ENCODE results near the genes MISP and MED16.

DNA sequence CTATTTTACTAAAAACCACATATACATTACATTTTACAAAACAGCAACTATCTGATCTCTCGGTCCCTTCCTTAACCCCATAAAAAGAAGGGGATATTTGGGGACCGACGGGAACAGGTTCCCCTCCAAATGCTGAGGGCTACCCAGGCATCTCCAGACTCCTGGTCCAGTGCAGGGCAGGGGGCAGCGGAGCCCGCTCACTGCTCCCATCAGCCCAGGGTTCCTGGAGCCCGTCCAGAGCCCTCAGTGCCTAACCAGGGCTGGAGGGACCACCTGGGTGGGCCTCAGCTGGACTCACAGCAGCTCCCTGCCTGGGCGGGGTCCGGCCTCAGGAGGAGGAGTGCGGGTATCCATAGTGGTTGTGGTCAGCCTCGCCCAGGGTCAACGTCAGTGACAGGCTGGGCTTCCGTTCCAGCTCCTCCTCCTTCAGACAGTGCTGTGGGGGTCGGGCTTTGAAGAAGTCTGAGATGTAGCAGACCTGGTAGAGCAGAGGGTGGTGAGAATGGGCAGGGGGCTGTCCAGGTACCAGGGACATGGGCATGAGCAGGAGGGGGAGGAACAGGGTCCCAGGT is 10.1 kb downstream of the PLPP2 start:
- RRBS: no CpG with 5 or more reads among the region's 13 CpGs

DNA sequence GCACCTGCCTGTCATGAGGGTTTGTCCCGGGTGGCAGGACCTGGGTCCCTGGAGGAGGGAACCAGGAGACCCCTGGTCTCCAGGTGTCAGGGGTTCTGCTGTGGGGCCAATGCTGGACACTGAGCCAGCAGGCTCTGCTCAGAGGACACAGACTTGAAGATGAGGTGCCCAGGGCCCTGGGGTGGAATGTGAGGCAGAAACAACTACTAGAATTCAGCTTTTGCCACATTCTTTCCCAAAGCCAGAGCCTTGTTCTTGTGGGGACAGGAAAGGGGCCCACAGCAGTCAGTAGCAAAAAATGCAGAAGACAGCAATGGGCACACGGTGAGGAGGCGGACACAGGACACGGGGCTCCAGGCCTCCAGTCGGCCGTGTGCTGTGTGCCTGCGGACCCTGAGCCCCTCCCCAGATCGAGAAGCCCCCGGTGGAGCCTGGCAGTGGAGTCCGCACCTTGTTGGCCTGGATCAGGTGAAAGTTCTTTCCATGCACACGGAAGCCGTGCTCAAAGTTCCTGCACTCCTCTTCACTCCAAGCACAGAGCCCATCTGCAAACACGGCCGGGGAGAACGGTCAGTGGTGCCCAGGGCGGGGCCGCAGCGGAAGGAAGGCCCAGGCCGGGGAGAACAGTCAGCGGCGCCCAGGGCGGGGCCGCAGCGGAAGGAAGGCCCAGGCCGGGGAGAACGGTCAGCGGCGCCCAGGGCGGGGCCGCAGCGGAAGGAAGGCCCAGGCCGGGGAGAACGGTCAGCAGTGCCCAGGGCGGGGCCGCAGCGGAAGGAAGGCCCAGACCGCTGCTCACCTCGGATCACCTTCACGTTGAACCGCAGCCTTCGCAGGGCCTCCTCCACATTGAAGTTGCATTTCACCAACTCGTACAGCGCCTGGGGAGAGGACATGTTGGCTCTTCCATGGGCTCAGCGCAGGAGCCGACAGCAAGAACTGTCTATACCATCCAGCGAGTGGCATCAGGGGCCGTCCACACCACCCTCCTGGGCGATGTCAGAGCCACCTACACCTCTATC is 20.5 kb upstream of the PLPP2 start:
- RRBS: no CpG with 5 or more reads among the region's 48 CpGs

DNA sequence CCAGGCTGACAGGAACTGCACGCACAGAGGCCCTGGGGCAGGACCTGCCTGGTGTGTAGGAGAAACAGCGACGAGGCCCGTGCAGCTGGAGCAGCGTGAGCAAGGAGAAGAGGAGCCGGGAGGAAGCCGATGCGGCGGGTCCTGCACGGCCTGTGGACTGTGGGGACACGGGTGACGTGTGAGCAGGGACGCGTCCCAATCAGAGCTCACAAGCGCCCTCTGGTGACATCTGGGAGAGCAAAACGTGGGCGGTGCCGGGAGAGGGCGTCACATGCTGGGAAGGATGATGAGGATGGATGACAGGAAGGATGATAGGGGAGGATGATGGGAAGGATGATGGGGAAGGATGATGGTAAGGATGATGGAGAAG is 5.3 kb upstream of the ODF3L2 start:
- RRBS: 0% methylated on average over 5 of the region's 19 CpGs

DNA sequence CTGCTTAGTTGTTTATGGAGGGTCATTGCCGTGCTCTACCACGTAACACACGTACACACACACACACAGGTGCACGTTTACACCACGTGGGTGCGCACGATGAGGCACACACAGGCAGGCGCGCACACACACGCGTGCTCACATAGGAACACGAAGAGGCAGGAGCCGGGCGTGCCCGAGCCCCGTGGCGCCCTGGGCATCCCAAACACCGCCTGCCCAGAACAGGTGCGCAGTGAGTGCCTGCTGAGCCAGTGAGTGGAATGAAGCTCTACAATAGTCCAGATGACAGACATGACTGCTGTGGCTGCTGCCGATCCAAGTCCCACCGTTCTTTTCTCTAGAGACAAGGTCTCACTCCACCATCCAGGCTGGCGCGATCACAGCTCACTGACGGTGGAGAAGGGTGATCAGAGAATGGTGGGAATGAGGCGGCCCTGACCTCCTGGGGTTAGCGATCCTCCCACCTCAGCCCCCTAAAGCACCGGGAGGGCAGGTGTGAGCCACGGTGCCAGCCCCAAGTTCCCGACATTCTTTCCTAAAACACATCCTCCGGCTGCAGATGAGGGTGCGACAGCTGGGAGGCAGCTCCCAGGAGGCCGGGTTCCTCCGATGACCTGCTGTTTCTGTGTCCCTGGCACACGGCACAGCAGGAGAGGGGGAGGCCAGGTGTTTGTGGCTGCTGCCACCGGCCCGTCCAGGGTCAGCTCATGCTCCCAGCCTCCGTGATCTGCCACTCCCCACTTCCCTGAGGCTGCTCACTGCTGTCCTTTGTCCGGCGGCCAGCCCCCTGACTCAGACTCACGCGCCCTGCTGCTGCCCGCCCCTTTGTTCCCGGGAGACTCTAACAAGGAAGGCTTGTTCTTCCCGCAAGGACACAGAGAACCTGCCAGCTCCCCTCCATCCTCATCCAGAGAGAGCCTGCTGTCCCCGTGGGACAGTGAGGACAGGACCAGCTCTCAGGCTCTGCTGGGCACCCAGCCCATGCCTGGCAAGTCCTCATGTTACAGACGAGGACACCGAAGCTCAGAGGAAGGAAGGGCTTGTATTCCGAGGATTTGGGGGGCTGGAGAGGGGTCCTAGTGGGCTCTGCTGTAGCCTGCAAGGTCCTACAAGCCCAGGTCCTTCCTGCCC is 10.7 kb upstream of the ODF3L2 start:
- RRBS: 12% methylated on average over 15 of the region's 48 CpGs

- RRBS: no CpG with 5 or more reads among the region's 20 CpGs
Measured at GRCh38 chr19:641951-642565, 2.4 kb downstream of the FGF22 start.

DNA sequence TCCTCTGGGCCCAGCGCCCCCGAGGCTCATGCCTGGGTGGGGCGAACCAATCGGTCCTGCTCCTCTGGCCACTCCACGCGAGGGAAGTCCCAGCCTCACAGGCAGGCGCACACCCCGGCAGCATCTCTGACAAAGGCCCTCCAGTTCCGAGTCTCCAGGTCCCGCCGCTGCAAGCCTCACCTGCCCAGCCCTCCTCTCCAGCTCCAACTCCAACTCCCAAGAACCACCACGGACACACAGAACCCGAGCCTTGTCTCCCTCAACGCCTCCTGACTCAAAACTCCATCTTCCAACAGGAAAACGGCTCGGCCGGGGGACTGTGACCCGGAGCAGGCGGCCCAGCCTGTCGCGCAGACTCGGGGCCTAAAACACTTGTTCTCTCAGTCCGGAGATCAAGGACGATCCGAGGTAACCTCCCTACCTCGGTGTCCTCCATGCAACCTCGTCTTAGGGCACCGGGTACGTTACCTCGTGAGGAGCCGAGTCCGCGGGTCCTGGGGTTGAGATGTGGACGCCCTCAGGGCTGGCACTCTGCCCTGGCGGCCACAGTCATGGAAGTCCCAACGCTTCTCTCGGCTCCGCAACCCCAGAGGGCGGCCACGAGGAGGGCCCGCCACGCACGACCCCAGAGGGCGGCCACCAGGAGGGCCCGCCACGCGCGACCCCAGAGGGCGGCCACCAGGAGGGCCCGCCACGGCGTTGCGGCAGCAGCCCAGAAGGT is 6.6 kb downstream of the FGF22 start:
- RRBS: 96% methylated on average over 11 of the region's 53 CpGs

GRCh38 chr19:656928-657817 is 5.8 kb downstream of the RNF126 start:
- RRBS: 93% methylated on average over 8 of the region's 41 CpGs

DNA sequence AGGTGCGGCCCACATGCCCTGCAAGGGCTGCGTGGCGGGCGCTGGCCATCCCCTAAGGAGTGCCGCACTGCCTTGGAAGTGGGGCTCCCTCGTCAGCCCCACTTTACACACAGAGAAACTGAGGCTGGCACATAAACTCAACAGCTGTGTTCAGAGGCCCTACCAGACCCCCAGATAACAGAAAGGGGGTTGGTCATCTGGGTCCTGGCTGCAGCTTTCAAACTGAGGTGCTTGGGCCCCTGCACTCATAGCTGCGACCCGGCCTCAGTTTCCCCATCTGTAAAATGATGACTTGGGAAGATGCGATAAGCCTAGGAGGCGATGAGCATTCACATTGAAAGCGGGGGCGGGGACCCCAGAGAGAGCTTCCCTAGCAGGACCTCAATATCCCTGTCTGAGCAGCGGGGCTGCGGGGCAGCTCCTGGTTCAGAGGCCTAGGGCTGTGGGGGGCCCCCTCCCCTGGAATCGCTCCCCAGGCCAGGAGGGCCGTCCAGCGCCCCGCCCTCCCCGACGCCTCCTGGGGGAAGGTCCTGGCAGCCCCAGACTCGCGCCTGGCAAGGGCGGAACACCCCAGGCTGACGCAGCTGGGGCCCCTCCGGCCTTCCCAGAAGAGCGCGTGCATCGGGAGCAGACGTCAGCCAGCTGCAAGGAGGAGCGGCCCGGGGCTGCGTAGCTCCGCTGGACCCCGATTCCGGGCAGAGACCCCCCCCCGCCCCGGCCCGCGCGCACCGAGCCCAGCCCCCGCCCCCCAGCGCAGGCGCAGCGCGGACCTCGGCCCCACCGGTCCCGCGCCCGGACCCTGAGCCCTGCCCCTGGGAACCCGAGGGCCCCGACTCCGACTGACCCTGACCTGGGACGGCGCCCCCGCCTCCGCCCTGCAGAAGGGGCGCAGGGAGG is 3.4 kb downstream of the FSTL3 start:
- RRBS: 3% methylated on average over 19 of the region's 59 CpGs

DNA sequence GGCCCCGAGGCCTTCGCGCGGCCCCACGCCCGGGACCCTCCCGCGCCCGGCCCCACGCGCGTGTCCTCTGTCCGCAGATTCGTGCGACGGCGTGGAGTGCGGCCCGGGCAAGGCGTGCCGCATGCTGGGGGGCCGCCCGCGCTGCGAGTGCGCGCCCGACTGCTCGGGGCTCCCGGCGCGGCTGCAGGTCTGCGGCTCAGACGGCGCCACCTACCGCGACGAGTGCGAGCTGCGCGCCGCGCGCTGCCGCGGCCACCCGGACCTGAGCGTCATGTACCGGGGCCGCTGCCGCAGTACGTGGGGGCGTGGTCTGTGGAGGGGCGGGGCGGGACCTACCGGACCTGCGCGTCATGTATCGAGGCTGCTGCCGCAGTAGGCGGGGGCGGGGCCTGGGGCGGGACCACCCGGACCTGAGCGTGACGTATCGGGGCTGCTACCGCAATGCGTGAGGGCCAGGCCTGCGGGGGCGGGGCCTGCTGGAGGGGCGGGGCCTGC is 4.1 kb downstream of the FSTL3 start:
- RRBS: 2% methylated on average over 52 of the region's 72 CpGs

GRCh38 chr19:681798-683124 is 6.1 kb downstream of the FSTL3 start:
- RRBS: 85% methylated on average over 8 of the region's 41 CpGs

DNA sequence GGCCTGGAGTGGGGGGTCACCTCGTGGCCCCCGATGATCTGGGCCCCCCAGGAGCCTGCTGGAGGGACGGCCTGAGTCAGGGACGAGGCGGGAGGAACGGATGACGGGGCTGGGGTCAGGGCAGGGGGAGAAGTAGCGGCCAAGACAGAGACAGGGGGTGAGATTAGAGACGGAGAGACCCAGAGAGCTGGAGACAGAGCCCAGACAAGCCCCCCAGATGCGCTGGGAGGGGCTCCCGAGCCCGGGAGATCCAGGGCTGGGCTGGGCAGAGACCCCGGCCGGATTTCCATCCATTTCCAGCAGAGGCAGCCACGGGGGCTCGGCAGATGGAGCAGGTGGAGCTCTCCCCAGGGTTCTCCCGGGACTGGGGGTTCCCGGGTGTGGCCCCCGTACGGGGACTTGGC is 337 bp downstream of the PRSS57 start:
- RRBS: 40% methylated on average over 6 of the region's 20 CpGs

DNA sequence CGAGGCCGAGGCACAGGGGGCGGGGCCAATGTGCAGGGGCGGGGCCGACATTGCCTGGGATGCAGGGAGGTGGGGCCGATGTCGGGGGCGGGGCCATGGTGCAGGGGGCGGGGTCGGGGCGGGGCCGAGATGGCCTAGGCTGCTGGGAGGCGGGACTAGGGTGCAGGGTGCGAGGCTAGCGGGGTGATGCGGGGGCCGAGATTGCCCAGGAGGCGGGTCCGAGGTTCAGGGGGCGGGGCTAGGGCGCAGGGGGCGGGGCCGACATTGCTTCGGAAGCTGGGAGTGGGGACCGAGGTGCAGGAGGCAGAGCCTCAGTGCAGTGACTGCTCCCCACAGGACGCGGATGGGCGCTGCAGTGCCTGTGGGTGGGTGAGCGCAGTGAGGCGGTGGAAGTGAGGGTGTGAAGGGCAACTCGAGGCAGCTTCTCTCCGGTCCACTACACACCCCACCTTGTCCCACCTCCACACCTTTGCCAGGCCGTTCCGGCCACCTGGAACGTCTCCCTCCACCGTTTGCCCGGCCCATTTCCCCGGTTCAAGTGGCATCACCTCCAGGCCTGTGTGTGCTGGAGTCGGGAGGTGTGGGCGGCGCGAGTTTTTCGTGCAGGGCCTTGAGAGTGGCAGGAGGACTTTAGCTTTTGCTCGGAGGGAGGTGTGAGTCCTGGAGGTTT is 4.6 kb upstream of the PALM start:
- RRBS: 18% methylated on average over 3 of the region's 44 CpGs

- RRBS: no CpG with 5 or more reads among the region's 27 CpGs
Measured at GRCh38 chr19:750813-751493, at the start of gene MISP. TSS of gene MISP (plus strand) at chr19:751112.

DNA sequence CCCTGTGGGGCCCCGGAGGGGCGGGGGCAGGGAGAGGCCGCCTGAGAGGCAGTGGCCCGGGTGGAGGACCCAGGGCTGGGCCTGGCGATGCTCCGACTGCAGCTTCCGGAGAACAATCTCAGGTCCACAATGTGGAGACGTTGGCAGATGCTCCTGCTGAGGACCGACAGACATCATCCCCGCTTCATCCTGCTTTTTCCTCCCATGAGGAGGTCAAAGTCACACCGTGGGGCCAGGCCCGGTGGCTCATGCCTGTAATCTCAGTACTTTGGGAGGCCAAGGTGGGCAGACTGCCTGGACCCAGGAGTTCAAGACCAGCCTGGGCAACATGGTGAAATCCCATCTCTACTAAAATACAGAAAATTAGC is 16.2 kb upstream of the PTBP1 start:
- RRBS: 96% methylated on average over 7 of the region's 12 CpGs

- RRBS: no CpG with 5 or more reads among the region's 37 CpGs
Measured at GRCh38 chr19:809805-810900, 11.6 kb downstream of the PLPPR3 start.

GRCh38 chr19:848515-849053 is 3.5 kb upstream of the ELANE start:
- RRBS: no CpG with 5 or more reads among the region's 10 CpGs

DNA sequence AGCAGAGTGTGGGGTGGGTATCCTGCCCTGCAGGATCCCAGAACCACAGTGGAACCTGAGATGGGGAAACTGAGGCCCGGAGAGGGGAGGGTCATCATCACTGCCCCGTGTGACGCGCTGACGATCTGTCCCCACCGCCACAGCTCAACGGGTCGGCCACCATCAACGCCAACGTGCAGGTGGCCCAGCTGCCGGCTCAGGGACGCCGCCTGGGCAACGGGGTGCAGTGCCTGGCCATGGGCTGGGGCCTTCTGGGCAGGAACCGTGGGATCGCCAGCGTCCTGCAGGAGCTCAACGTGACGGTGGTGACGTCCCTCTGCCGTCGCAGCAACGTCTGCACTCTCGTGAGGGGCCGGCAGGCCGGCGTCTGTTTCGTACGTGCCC is 3.3 kb downstream of the ELANE start:
- RRBS: 44% methylated on average over 4 of the region's 29 CpGs

- RRBS: 1% methylated on average over 12 of the region's 91 CpGs
Measured at GRCh38 chr19:892598-893707, at the start of gene MED16. TSS of gene MED16 (minus strand) at chr19:893187.

GRCh38 chr19:1018672-1019555 is 2.0 kb downstream of the TMEM259 start:
- RRBS: no CpG with 5 or more reads among the region's 21 CpGs

- RRBS: no CpG with 5 or more reads among the region's 17 CpGs
Measured at GRCh38 chr19:1075463-1075927, 8.5 kb downstream of the ARHGAP45 start.